ENCODE measurements around a stretch of chr3.

GRCh38 chr3:12286921-12287322 is 1.9 kb upstream of the PPARG start:
- PRO-cap: no peak

- PRO-cap: no peak
Measured at GRCh38 chr3:12356938-12357368, 68.1 kb downstream of the PPARG start.

DNA sequence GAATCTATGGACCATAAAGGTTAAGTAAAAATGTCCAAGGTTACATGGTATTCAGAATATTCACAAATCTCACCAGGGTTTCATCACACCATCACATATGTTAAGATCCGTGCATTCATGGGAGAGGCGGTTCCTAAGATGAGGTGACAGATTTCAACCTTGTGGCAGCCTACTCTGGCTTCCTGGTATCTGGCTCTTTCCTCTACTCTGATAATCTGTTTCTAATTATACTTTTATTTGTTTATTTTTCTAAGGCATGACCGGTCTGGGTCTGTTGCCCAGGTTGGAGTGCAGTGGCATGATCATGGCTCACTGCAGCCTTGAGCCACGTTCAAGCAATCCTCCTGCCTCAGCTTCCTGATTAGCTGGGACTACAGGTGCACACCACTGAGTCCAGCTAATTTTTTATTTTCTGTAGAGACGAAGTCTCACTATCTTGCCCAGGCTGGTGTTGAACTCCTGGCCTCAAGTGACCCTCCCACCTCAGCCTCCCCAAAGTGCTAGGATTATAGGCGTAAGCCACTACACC is 34.3 kb downstream of the RAF1 start:
- PRO-cap: no peak

- PRO-cap: no peak
Measured at GRCh38 chr3:12719917-12720490, 39.1 kb downstream of the TMEM40 start.

DNA sequence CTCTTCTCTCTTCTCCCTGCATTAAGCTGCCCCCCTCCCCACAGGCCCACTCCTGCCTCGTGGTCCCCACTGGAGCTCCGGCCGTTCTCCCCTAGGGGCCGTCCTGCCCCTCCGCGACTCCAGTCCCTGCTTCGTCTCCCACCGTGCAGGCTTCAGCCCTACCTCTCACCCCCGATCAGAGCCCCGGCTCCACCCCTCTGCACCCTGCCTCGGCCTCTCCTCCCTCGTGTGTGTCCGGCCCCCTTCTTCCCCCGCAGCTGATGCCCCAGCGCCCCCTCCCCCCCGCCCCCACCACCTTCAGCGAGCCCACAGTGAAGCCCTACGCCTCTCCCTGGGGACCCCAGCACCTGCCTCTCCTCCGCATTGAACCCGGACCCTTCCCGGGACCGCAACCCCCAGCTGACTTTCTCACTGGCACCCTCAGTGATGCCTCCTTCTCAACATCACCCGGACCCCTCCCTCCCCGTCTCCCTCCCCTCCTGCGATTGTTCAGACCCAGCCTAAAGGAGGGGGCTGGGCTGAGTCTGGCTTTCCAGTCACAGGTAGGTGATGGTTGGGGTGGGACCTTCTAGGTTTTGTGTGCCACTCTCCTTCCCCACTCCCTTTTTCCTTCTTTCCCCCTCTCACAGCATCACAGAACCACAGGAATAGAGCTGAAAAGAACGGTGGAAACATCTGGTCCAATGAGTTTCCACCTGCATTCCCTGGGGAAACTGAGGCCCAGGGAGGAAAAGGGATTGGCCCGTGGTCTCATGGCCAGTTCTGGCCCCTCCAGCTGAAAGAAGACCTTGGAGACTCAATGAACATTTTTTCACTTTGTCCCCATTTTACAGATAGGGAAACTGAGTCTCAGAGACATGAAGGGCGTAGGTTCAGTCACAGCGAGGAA is 659 bp downstream of the CAND2 start:
- PRO-cap: no peak

DNA sequence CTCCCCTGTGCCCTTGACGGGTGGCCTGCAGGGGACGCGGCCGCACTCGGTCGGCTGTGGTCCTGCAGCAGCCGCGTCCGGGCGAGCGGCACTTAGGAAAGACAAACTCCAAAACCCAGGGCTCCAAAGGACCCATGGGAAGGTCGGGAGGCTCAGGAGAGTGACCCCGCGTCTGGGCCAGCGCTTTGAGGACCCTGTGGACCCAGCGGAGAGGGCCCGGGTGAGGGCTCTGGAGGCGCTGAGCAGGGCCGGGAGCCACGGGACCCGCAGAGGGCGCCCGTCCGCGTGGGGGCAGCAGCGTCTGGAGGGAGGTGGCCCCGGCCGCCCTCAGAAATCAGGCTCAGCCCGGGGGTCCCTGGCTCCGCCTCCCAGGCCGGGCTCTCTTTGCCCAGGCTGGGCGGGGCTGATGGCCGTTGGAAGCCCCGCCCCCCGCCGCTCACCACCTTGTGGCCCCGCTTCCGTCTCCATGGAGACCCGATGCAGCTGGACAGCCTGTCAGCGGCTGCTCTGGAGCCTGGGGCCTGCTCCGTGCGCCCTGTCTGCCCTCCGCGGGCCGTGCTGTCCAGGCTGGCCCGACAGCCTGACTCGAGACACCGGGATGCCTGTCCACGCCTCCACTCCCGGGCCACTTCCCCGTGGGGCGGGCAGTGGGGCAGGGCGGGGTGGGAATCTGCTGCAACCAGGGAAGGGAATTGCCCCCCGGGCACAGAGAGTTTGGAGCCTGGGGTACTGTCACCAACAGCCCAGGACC is 34.7 kb upstream of the RPL32 start:
- PRO-cap: no peak

DNA sequence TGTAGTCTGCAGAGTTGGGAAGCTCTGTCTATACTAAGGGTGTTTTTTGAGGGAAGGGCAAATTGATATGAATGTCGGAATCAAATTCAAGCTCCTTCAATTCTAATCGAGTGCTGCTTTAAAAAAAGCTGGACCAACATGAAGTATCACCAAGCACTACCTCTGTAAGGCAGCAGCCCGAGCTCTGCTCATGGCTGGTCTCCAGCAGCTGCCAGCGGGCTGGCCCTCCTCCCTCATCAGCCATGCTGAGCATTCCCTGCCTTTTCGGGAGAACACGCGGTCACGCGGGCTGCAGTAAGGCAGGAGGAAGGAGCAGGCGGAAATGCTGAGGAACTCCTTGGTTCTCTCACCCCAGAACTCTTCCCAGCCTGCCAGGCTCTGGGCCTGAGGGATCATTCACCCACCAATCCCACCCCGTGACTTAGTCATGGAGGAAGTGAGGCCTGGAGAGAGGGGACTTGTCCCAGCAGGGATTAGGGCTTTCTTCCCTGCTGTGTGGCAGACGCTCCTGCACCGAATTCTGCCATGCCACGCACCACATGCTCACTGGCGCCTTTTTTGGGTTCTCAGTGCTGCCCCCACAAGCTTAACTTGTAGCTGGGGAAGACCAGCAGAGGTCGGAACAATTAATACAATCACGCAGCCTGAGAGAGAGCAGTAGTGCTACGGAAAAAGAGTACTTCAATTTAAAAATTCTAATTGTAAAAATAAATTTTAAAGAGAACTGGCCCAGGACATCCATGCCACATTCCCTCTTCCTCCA is 42.9 kb upstream of the RPL32 start:
- PRO-cap: no peak

- PRO-cap: no peak
Measured at GRCh38 chr3:12911754-12912038, 70.3 kb upstream of the RPL32 start.

DNA sequence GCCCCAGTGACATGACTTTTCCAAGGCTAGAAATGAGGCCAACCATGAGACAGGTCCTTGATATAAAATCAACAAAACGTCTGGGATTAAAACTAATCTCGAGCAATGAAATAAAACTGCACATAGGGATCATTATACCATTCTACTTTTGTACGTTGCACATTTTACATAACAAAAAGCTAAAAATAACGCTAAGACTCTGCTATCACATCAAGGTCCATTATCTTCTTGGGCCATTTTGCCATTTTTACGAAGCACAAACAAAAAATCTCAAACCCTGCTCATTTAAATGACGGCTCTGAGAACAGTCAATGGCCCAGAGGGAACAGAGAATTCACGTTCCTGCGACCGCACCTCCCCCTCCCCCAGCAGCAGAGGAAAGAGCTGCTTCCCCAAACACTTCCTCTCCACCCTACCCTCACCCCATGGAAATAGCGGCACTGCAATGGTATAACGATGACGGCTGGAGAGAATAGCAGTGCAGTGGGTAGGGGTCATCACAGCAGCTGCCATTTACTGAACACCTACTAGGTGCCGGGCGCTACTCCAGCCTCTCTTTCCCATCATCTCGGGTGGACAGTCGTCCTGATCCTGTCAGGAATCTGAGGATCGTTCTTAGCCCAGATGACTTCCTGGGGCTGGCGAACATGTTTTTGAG is 113.4 kb downstream of the IQSEC1 start:
- PRO-cap: no peak

DNA sequence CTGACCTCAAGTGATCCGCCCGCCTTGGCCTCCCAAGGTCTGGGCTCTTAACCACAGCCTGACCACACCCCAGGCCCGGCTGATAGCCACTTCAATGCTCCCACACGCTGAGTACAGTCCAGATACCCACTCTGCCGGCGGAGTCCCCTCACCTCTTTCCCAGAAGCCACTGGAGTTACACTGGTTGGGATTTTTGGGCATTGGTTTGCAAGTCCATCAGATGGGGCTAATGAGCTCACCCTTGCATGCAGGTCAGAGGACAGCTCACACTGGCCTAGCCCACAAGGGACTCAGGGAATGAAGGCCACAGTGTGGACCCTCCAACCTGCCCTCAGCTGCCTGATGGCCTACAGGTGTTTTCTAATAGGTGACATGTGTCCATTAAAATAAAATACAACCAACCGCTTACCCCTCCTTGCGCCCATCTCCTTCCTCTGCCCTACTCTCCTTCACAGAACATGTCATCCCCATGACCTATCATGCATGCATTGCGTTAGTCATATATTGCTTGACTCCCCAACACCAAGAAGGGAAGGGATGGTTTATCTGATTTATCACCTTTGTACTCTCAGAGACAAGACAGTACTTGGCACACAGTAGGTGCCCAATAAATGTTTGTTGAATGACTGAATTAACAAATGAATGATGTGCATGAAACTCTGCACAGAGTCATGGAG is 59.9 kb downstream of the IQSEC1 start:
- PRO-cap: no peak

DNA sequence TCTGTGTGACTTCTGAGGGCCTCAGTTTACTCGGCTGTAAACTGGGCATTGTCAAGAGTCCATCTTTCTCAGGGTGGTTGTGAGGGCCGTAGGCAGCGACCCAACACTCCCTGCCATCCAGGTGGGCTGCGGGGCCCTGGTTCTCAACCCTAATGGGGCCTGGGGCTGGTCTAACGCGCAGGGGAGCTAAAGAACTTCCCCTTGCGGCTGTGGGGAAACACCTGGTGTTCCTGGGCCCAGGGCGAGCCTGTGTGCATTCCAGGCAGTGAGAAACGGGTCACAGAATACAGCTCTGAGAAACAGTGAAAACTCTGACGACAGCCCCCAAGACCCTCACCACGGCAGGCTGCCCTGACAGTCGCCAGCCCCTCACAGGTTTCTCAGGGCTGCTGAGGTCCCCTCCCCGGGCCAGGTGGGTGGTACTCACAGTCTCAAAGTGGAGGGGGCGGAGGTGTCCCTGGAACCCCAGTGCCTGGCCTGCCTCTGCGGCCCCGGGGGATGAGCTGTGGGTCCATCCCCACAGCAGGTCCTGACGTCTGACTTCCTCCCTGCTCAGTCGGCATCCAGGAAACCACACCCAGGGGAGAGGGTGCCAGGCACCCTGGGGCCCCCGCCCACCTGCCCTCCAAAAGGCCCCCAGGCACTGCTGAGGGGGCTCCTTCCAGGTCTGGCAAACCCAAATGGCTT is 57.9 kb downstream of the IQSEC1 start:
- PRO-cap: unidirectional peak, plus-strand start at position 268 of the sequence; bidirectional peak, plus-strand start at position 555 of the sequence, minus-strand start at position 531 of the sequence

- PRO-cap: bidirectional peak, plus-strand start at chr3:13046073, minus-strand start at chr3:13045948; unidirectional peak, minus-strand start at chr3:13046450
Measured at GRCh38 chr3:13045585-13046680, 27.3 kb downstream of the IQSEC1 start.

GRCh38 chr3:13069446-13070065 is 3.7 kb downstream of the IQSEC1 start:
- PRO-cap: bidirectional peak, plus-strand start at chr3:13069786, minus-strand start at chr3:13069665

- PRO-cap: unidirectional peak, plus-strand start at chr3:13281415; unidirectional peak, plus-strand start at chr3:13281739; unidirectional peak, plus-strand start at chr3:13281845; unidirectional peak, plus-strand start at chr3:13281932
Measured at GRCh38 chr3:13281121-13282307, 138.6 kb downstream of the NUP210 start.

DNA sequence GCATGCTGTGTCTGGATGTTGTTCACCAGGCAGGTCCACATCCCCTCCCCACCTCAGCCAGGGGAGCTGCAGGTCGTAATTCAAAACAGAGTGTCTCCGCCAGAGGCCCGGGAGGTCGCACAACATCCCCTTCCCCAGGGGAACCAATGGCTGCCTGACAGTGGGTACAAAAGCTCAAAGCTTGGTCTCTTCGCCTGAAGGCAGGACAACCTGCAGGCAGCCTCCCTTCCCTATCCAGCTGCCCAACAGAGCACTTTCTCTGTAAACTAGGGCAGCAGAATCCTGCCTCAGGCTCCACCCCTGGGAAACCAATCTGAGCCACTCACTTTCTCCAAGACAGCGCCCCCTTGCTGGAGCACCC is 3.9 kb downstream of the NUP210 start:
- PRO-cap: no peak

DNA sequence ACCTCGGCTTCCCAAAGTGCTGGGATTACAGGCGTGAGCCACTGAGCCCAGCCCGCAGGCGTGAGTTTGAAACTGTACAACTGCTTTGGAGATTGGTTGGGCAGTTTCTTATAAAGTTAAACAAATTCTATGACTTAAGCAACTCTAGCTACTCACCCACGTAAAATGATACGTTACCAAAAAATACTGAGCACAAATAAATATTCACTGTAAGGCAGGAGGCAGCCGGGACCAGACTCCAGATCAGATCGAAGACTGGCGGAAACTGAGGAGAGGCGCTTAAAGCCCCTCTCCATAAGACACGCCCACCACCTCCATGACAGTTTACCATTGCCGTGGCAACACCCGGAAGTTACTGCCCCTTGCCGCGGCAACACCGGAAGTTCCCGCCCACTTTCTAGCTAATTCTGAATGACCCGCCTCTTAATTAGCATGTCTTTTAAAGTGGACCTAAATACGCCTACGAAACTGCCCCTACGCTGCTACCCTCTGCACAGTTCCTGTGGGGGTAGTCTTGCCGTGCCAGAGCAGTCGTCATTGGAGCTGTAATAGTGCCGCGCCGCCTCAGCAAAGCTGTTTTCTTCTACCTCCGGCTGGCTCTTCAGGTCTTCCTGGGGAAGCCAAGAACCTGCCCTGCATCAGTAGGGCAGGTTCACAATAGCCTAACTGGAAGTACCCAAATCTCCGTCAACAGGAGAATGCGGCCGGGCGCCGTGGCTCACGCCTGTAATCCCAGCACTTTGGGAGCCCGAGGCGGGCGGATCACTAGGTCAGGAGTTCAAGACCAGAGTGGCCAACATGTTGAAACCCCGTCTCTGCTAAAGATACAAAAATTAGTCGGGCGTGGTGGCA is 28.3 kb upstream of the HDAC11 start:
- PRO-cap: bidirectional peak, plus-strand start at position 511 of the sequence, minus-strand start at position 257 of the sequence; unidirectional peak, plus-strand start at position 576 of the sequence; unidirectional peak, plus-strand start at position 604 of the sequence; unidirectional peak, plus-strand start at position 693 of the sequence

GRCh38 chr3:13480530-13481598 is 758 bp downstream of the HDAC11 start:
- PRO-cap: no peak

DNA sequence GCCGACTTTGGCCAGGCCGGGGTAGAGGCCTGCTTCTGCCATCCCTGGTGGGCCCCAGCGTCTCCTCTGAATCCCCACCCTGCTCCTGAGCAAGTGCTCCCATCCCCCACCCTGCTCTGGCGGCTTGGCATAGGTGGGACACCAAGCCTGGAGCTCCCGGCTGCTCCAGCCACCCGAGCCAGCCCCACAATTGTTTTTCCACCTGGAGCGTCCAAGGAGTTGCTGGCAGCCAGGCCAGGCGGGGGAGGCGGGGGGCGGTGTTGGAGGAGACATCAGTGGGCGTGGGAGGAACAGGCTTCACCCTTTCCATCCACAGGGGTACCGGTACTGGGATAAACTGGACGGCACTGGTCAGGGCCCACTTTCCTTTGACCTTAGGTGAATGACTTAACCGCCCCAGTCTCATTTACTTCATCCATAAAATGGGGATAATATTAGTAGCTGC is 32.4 kb upstream of the FBLN2 start:
- PRO-cap: no peak

DNA sequence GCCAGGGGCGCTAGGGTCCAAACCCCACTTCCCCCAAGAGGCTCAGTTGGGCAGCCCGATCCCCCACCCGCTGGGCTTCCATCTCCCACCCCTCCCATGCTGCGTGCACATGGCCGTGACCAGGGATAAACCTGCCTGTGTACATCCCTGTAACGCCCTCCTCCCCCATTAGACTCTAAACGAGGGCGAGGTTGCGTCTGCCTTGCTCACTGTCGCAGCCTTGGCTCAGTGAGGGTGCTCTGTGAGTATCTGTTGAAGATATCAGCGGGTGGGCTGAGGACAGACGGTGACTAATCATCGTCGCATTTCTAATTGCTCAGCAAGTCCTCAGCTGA is 25.8 kb downstream of the FBLN2 start:
- PRO-cap: no peak

GRCh38 chr3:13934826-13935237 is 55.0 kb upstream of the WNT7A start:
- PRO-cap: no peak